ENCODE measurements around the gene DSG2.

- PRO-cap = no peak
Observed at GRCh38 chr18:26575056-26575731, 26.8 kb upstream of the KCTD1 start.

DNA sequence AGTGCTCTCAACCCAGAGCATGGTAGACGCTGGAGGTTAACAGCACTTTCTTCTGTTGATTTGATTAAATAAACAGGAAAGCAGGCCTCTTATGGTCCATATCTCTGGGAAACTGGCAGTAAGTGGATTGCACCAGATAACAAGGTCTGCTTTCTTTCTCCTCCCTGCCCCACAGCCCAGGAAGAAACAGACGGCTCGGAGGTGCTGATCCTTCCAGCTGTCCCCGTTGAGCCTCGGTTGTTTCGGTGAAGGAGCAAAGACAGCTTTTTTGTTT, 100.8 kb upstream of the KCTD1 start:
- PRO-cap = no peak

- PRO-cap = no peak
Observed at GRCh38 chr18:27993332-27993680, 183.6 kb downstream of the CDH2 start.

DNA sequence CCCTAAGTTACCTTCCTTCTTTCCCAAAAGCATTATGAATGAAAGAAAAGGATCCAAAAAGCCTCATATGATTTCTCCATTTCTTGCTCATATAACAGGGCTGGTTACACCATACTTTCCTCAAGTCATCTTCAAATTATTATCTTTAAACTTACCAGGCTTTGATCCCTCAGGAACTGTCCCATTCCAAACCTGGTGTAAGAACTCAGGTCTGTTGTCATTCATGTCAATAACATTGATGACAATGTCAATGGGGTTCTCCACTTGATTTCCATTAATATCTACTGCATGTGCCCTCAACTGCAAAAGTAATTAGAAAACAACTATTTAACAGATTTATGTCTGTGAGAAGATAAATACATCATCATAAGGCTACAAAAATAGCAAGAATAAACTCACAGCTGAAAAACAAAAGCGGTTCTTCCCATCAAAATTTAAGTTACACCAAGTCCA, 171.2 kb downstream of the CDH2 start:
- PRO-cap = no peak

DNA sequence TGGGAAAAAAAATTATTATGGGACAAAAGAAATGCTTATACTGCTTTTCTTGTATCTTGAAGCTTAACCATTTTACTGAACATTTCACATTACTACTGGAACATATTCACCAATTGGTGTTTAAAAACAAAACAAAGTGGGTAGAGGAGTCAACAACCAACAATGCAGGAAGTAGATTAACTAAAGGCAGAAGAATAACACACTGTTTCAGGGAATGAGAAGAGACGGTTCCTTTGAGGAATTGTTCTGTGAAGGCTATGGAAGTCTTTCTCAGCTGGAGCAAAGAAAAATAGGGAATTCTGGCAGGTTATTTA, 113.8 kb downstream of the CDH2 start:
- PRO-cap = no peak

DNA sequence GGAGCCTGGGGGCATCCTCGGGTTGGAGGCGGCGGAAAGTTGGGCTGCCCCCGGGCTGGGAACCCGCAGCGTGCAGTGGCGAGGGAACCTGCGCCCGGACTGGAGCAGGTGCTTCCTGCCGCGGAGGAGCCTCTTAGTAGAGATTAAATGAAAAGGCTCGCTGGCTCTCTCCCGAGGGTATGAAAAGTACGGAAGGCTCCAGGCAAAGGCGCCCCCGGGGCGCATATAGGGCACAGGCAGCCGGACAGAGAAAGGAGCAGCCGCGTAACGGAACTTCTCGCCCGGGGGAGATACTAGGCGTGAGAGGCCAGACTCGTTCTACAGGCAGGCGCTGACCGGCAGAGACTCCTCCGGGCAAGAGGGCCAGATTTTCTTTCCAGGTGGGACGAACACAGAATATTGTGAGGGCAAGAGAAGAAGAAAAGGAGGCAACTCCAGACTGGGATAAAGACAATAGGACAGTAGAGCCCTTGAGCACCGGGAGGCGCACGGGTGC, 899 bp downstream of the CDH2 start:
- PRO-cap = no peak

DNA sequence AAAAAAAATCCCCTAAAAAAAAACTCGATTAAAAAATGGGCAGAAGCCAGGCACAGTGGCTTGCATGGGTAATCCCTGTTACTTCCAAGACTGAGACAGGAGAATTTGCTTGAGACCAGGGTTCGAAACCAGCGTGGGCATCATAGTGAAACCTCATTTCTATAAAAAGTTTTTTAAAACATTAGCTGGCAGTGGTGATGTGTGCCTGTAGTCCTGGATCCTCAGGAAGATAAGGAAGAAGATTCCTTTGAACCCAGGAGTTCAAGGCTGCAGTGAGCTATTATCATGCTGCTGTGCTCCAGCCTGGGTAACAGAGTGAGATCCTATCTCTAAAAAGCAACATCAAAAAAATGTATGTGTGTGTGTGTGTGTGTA, 1417.5 kb upstream of the CDH2 start:
- PRO-cap = no peak

- PRO-cap = no peak
Observed at GRCh38 chr18:30992148-30992804, 50.3 kb downstream of the DSC3 start.

DNA sequence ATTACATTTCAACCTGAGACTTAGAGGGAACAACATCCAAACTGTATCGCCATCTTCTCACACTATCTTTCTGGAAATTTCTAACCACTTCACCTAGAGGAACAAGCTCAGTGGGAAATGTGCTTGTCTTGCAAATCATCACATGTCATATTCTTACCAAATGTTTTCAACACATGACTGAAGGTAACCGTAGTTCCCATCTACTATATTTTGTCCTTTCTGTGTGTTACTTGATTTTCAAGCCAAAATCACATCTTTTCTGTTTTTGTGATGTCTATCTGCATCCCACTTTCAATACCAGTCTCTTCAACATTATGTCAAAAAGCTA, 66.5 kb upstream of the DSC1 start:
- PRO-cap = no peak

- PRO-cap = no peak
Observed at GRCh38 chr18:31343391-31343769, 25.4 kb downstream of the DSG1 start.

- PRO-cap = bidirectional peak, plus-strand start at chr18:31498211, minus-strand start at chr18:31498080; unidirectional peak, minus-strand start at chr18:31498758
Observed at GRCh38 chr18:31497784-31498908, at the start of gene DSG2. DSG2 (plus strand) TSS chr18:31498177.

GRCh38 chr18:31982948-31983591, 35.6 kb upstream of the RNF125 start:
- PRO-cap = no peak

GRCh38 chr18:32049849-32050108, 31.2 kb downstream of the RNF125 start:
- PRO-cap = no peak

- PRO-cap = no peak
Observed at GRCh38 chr18:32268197-32268959, 78.5 kb downstream of the MEP1B start.

GRCh38 chr18:32368125-32368776, 102.4 kb downstream of the GAREM1 start:
- PRO-cap = no peak

- PRO-cap = no peak
Observed at GRCh38 chr18:32385122-32385843, 85.4 kb downstream of the GAREM1 start.

GRCh38 chr18:32776480-32776996, 3.7 kb upstream of the KLHL14 start:
- PRO-cap = no peak

DNA sequence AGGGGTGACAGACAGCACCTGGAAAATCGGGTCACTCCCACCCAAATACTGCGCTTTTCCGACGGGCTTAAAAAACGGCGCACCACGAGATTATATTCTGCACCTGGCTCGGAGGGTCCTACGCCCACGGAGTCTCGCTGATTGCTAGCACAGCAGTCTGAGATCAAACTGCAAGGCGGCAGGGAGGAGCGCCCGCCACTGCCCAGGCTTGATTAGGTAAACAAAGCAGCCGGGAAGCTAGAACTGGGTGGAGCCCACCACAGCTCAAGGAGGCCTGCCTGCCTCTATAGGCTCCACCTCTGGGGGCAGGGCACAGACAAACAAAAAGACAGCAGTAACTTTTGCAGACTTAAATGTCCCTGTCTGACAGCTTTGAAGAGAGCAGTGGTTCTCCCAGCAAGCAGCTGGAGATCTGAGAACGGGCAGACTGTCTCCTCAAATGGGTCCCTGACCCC, 106.7 kb upstream of the NOL4 start:
- PRO-cap = no peak

DNA sequence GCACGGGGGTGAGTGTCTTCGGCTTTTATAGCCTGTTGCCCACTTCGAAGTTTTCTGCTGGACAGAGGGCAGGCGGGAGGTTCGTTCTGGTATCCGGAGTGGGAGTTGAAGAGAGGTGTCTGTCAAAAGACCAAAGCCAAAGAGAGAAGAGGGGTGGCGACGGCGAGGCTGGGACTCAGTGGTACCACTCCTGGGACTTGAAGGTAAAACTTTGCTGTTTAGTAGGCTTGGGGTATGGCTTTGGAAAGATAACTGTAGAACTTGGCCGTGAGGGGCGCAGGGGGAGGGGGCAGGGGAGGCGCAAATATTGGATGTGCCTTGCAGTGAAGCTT, 215.7 kb upstream of the DTNA start:
- PRO-cap = no peak

DNA sequence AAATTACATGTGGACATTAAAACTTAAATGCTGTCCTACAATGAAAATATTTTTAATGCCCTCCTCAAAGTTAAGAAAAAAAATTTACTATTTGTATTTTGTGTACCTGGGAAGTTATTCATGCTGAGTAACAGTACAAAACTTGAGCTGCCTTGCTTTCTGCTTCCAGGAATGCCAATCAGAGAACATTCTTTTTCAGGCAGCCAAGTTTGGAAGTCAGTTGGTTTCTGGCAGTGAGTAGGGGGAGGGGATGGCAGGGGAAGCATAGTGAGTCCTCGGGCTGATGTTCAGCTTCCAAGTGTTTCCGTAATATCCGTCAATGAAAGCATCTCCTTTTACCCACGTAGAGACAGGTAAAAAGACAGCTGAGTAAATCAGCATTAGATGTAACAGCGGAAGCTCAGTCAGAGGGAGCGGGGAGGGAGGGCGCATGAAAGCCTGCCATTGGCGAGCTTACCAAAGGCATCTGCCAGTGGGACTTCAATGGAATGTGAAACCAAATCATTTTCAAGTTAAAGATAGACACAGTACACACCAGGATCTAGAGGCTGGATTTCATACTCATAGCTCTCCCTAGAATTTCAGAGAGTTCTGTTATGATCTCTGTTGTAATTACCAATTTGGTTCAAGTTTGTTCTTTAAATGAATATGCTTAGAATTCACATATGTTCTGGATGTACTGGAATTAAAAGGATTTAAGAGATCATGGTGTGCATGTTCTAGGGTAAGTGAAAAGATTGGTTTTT, 117.1 kb upstream of the DTNA start:
- PRO-cap = no peak

All from LUHMES (cell line).